Diencephalon (tissue), 2 donors: ENCODE results near the genes BOD1L1, TAPT1 and QDPR.

DNA sequence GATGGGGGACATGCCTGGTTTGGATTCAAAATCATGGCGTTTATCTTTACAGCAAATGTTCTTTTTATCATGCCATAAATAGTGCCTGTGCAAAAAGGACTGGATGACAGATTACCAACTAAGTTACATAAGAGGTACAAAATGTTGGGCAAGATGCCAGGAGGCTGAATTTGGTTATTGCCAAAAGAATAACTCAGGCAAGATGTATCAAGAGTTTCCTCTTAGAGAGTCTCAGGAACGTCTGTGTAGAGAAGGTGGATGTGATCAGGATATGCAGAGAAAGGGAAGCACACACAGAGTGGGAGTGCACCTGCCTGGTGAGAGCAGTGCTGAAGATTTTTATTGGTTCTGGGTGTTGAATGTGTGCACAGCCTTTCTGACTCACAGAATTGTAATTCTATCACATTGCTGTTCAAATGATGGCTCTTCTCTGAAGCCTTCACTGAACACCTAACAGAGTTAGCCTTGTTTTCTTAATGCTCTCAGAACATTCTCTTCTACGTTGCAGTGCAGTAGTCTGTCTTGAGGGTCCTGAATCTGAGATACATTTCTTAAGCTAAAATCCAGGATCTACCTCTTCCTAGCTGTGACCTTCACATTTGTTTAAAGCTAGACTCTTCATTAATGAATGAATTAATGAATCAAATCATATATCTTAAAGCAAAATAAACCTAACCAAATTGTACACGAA is 156.9 kb upstream of the HS3ST1 start:
- RAMPAGE, long total RNA: no peak

DNA sequence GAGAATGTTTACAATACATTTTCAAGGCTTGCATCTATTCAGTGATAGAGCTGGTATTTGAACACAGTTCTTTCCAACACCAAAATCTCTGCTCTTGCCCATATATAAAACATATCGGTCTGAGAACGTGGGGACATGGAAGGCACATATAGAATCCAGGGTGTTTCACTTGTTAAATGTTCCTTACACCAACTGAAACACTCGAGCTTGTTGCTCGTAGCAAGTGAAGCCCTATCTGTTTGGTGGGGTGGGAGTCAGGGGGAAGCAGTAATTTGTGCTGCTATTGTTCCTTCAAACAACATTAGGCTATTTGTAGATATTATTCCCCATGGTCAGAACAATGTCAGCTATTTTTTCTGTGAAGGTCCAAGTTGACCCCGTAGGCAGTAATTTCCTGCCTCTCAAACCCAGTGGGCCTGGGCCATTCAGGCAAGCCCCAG is 196.2 kb upstream of the HS3ST1 start:
- RAMPAGE, long total RNA: no peak

DNA sequence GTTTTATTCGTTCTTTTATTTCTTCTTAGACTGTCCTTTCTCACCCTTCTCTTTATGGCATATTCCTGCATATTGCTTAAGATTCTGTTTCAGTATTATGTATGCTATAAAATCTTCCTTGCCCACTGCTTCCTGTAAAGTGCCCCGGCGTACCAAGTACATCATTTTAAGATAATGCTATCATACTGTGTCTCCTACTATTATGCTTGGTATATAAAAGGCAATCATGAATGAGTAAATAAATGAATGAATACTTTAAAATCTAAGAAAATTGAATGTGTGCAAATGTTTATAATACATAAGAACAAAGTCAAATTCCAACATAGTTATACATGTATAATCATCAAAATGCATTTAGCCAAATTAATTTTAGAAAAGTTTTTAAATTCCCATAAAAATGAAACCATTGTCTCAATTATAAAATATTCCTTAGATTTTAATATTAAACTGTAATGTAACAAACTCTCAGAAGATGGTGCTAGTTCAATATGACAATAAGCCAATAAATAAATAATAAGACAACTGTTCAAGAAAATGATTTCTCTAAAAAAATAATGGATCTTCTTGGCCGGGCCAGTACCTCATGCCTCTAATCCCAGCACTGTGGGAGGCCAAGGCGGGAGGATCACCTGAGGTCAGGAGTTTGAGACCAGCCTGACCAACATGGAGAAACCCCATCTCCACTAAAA is 80.5 kb downstream of the RAB28 start:
- RAMPAGE, long total RNA: no peak

GRCh38 chr4:13601474-13602486 is 25.7 kb downstream of the BOD1L1 start:
- RAMPAGE, long total RNA: no peak

- RAMPAGE, long total RNA: no peak
Measured at GRCh38 chr4:13608453-13608848, 19.1 kb downstream of the BOD1L1 start.

- RAMPAGE, long total RNA: start-site peak on the plus strand at chr4:13627829-13627859, 12 and 25 reads in 2 replicates
Measured at GRCh38 chr4:13627010-13627941, at the start of gene BOD1L1. TSS of gene BOD1L1 (minus strand) at chr4:13627725.

DNA sequence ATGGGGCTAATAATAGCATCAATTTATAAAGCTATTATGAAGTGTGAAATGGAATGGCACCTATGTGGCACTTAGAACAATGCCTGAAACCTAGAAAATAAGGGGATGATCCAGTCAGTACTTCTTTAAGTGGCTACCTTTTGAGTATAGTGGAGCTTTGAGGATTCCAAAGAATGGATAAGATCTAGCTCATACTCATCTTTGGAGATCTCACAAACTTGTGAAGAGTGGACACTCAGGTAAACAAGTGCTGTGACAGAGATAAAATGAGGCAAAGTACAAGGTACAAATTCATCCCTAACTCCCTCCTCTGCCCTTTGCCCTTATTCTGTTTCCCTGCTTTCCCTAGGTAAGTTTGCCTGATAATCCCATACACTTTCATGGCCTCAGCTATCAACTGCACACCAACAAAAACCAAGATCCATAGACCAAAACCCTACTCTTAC is 16.5 kb upstream of the CPEB2 start:
- RAMPAGE, long total RNA: no peak

DNA sequence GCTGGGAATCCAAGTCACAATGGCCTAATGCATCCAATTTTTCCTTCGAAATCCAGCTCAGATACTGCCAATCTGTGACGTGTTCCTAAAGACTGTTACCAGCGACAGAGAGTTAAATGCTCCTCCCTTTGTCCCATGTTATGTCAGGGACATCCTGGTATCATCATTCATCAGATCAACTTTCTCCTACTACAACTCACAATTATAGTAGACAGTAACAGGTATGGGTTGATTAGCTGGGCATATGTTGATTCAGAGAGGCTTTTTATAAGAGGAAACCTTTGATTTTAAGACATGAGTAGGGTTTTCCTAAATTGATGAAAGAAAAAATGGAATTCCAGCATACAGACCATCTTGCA is 143.8 kb downstream of the CPEB2 start:
- RAMPAGE, long total RNA: no peak

DNA sequence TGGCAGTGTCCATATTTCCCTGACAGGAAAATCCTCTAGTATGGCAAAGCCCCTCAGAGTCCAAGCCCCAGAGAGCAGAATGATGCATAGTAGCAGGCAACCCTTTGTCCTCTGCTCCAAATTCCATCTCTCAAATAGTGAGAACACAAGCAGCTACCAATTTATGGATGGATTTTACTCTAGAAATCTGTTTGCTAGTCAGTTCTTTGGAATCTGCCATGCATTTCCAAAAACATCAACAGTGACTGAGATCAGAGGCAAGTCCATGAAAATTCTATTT is 10.1 kb upstream of the CC2D2A start:
- RAMPAGE, long total RNA: no peak

- RAMPAGE, long total RNA: no peak
Measured at GRCh38 chr4:15699788-15700442, 3.0 kb upstream of the BST1 start.

DNA sequence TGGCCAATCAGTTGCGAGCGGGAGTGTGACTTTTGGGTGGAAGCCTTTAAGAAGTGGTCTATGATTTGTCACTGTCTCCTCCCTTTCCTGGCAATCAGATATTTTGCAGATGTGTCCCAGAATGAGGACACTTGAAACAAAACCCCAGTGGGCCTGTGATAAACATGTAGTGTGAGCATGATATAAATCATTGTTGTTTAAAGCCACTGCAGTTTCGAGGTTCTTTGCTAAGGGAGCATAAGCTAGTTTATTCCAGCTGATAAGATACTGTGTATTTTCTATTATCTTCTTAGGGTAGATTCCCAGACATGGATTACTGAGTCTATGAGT is 11.9 kb downstream of the BST1 start:
- RAMPAGE, long total RNA: no peak

DNA sequence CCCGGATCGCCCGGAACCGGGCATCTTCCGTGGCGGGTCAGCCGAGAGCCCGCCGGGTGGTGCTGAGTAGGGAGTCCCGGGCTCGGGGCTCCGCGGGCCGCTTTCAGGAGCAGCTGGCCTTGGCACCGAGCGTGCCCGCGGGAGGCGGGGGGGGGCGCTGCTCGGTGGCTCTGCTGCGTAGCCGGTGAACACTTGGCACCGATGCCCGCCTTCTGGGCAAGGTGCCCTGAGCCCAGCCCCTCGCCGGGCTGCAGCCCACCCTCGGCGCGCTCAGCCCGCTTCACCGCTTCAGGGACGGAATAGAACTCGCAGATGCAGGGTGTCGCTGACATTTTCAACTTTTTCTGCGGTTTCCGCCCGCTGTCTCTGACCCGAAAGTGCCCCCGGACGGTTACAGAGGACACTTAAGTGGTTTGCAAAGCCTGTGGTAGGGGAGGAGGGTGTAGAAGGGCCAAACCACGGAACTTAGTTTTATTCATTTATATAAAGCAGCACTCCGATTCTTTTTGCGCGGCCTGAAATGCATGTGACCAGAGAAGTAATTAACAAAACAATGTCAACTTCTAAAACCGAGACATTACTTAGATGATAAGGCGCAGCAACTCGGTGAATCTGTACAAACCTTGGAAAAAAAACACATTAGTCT is 712 bp downstream of the CD38 start:
- RAMPAGE, long total RNA: no peak

GRCh38 chr4:15840509-15840861 is 62.4 kb downstream of the CD38 start:
- RAMPAGE, long total RNA: no peak

- RAMPAGE, long total RNA: no peak
Measured at GRCh38 chr4:16142675-16143272, 59.0 kb upstream of the PROM1 start.

DNA sequence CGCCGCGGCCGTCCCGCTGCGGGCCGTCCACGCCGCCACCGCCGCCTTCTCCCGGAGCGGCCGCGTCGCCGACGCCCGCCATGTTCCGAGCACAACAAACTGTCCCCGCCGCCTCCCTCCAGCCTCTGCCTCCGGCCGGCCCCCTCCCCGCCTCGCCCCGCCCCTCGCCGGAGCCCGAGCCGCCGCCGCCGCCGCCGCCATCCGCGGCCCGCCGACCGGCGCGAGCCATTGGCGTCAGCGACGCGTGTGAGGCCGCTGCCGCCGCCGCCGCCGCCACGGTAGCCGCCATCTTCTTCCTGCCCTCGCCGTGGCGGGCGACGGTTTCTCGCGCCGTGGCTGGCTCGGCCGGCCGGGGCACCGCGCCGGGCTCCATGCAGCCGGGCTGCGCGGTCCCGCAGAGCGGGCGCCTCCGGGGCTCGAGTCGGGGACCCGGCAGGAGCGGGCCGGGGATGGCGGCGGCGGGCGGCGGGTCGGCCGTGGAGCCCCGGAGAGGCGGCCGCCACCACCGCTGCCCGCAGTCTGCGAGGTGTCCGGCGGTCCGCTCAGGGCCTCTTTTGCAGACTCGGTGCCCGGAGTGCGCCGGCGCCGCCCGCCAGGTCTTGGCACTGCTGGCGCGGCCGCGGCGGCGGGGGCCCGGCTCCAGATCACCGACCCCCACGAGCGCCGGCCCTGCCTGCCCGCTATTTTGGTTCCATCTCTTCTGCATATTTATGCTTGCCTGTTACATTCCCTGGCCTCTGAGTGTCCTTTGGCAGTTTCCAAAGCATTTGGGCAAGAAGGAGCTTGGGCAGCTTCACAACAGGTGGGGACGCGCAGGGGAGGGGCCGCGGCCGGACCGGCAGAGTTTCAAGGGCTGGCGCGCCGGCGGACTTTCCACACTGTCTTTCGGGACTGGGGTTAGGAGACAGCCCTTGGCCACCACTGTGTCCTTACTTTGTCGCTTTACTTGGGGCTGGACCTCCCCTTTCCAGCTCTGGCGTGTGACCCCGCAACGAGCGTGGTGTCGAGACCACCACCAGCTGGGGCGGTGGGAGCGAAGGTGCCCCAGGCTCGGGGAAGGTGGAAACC is at the start of gene TAPT1:
Gene TAPT1 (minus strand): TSS at position 96 of the 1,068 bp plus-strand sequence.
- RAMPAGE, long total RNA: no peak

- RAMPAGE, long total RNA: no peak
Measured at GRCh38 chr4:16233575-16233929, 7.3 kb upstream of the TAPT1 start.

DNA sequence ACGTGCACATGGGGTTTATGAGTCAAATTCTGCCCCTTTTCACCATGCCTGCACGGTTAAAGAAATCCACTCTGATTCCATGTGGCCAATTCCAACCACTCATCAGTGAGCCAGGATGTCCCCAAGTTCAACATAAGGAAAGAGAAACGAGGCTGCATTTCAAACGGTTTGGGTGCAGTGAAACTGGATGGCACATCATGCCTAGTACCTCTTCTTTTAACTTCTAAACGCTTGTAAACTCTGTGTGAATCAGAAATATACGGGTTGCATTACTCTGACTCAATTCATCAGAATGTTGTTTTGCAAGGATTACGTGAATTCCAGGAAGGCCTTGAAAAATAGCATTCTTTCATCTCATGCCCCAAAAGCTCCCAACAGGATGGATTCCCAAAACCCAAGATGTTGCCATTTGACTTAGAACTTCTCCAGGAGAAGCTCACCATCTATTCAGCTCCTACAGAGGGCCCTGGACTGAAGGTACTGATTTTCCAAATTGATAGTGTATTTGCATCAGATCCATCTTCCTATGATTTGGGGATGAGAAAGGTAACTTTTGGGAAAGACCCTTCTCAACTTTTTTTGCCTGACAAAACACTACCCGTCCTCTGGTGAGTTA is 270.4 kb downstream of the LDB2 start:
- RAMPAGE, long total RNA: no peak

DNA sequence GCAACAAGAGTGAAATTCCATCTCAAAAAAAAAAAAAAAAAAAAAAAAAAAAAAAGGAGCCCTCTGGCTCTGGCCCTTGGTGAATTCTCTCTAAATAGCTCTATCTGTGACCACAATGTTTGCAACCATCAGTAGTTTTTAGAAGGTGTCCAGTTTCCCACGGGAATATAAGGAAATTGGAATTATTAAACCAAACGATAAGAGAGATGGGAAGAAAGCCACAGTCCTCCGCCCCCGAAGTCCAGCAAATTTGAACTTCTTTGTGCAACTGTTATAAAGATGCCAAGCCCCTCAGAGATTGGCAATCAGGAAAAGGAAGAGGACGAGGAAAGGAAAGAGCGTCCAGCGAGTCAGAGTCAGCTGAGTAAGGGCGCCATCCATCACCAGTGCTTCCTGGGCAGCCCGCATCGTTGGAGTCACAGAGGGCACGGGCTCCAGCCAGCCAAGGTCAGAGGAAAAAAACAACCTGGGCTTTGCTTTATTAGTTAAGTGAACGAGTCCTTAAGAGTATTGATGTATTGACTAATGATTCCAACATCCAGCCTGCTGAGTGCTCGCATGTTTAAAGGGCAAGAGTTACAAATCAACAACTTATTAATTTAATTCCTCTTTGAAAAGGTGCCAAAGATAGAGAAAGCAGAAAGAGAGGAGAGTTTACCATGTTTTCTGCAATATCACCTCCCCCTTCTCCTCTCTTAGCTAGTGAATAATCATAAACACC is 35.7 kb downstream of the LDB2 start:
- RAMPAGE, long total RNA: no peak

- RAMPAGE, long total RNA: no peak
Measured at GRCh38 chr4:17511023-17511455, 851 bp downstream of the QDPR start.

DNA sequence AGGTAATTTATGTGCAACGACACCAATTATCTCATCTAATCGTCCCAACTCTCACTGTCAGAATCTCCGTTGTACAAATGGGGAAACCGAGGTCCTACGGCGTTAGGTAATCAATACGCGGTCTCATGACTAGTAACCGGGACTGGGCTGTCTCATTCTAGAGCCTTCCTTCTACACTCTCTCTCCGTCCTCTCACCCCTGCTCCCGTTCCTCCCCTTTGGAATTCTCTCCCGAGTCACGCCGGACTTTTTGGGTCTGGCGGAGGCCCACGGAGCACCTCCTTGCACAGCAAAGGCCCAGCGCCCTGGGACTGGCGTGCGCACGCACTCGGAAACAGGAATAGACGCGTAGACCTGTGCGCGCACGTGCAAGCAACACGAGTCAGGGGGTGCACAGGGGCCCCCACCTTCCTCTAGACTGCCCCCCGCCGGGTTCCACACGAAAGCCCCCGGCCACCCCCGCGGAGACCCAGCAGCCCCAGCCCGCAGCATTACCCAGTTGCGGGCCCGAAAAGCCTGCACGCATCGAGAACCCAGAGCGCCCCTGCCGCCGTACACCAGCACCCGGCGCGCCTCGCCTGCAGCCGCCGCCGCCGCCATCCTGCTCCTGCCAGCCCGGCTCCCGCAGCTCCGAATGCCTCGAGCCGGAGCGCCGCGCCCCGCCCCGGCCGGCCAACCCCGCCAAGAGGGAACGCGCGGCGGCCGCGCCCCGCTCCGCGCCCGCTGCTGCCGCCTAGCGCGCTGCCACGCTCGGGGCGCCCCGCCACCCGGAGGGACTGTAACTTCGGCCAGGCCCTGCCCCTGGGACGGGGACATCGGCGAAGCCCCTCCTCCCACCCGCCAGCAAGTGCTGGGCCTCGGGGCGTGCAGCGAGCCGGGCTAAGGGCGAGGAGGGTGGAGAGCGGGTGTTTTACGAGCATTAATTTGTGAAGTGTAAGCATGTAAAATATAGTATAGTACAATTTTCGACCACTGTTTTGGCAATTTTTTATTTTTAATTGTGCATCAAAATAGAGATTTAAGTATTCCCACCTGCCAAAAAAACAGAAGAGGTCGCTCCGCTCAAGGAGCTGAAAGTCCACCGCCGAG is at the start of gene QDPR:
Gene QDPR (minus strand): TSS at position 635 of the 1,088 bp plus-strand sequence.
- RAMPAGE, long total RNA: no peak